Gastroesophageal sphincter (tissue), 4 donors: ENCODE measurements around a stretch of chr16.

- PRO-cap = bidirectional peak, plus-strand start at chr16:22374045, minus-strand start at chr16:22374028
- RAMPAGE, long total RNA, 4 experiments = no peak in any of the 4 experiments
Measured at GRCh38 chr16:22373633-22374224, 690 bp downstream of the CDR2 start.

GRCh38 chr16:22437775-22438246 lies 63.4 kb upstream of the CDR2 start:
- PRO-cap = no peak
- RAMPAGE, long total RNA, 4 experiments = no peak in any of the 4 experiments

- PRO-cap = no peak
- RAMPAGE, long total RNA, 4 experiments = start-site peak on the minus strand in 1 of 4 experiments, at chr16:22814779-22814802 at its widest, 17 reads per replicate
Measured at GRCh38 chr16:22814578-22815356, 805 bp downstream of the HS3ST2 start.

- PRO-cap = no peak
- RAMPAGE, long total RNA, 4 experiments = no peak in any of the 4 experiments
Measured at GRCh38 chr16:22838547-22838746, 24.5 kb downstream of the HS3ST2 start.

- PRO-cap = unidirectional peak, plus-strand start at chr16:23132447
- RAMPAGE, long total RNA, 4 experiments = no peak in any of the 4 experiments
Measured at GRCh38 chr16:23132298-23132618, 17.0 kb downstream of the USP31 start.

- PRO-cap = no peak
- RAMPAGE, long total RNA, 4 experiments = no peak in any of the 4 experiments
Measured at GRCh38 chr16:23139829-23140621, 9.2 kb downstream of the USP31 start.

DNA sequence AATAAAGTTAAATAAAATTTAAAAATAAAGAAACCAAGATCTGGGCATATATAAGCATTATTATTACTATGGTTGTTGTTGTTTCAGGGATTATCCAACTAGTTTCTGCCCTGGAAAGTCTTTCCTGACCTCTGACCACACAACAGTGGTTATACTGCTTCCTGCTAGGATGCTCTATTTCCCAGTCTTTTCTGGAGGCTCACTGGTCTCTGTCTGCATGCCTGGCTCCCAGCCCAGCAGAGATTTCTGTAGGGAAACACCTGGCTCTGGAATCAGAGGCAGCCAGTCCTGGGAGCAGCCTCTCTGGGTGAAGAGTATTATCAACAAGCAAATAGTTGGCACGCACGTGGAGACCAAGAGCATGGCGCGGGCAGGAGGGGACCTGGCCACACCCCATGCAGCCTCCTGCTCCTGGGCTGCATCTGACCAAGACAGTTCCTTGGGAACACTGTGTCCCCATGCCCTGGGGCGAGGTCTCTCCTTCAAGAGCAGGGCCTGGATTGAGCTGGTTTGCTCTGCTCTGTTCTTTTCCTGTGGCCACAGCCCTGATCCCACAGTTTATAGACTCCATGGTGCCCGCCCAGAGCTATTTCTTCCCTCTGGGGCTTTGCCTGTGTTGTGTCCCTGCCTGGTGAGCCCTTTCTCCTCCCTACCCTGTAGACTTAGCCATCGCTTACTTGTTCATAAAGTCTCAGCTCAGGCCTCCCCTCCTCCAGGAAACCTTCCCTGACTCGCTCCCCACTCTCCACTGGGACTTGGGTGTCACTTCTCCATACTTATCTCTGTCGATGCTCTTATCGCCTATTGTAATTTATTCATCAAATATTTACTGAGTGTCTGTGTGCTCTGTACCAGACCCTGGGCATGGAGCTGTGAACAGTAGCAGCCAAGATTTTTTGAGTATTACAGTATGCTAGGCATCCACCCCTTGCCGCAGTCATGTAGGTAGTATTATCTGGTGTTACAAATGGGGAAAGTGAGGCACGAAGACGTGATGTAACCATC lies 60.5 kb downstream of the SCNN1B start:
- PRO-cap = no peak
- RAMPAGE, long total RNA, 4 experiments = no peak in any of the 4 experiments

GRCh38 chr16:23420355-23421317 lies 32.4 kb downstream of the COG7 start:
- PRO-cap = no peak
- RAMPAGE, long total RNA, 4 experiments = no peak in any of the 4 experiments

- PRO-cap = no peak
- RAMPAGE, long total RNA, 4 experiments = no peak in any of the 4 experiments
Measured at GRCh38 chr16:23486353-23487035, 23.8 kb downstream of the GGA2 start.

GRCh38 chr16:23495424-23495816 lies 14.9 kb downstream of the GGA2 start:
- PRO-cap = no peak
- RAMPAGE, long total RNA, 4 experiments = no peak in any of the 4 experiments

GRCh38 chr16:23508509-23509567 lies 1.5 kb downstream of the GGA2 start:
- PRO-cap = unidirectional peak, plus-strand start at chr16:23508945
- RAMPAGE, long total RNA, 4 experiments = no peak in any of the 4 experiments

GRCh38 chr16:23669200-23669830 lies 9.4 kb upstream of the PLK1 start:
- PRO-cap = no peak
- RAMPAGE, long total RNA, 4 experiments = no peak in any of the 4 experiments

DNA sequence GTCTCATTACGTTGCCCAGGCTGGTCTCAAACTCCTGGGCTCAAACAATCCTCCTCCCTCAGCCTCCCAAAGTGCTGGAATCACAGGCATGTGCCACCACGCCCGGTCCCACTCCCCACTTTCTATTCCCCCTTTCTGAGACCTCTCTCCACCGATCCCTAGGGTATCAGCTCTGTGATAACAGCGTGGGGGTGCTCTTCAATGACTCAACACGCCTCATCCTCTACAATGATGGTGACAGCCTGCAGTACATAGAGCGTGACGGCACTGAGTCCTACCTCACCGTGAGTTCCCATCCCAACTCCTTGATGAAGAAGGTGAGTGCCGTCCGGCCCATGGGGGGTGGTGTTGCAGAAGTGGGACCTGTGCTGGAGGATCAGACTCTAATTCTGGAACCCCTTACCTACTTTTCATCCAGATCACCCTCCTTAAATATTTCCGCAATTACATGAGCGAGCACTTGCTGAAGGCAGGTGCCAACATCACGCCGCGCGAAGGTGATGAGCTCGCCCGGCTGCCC lies 10.4 kb downstream of the PLK1 start:
- PRO-cap = no peak
- RAMPAGE, long total RNA, 4 experiments = no peak in any of the 4 experiments

DNA sequence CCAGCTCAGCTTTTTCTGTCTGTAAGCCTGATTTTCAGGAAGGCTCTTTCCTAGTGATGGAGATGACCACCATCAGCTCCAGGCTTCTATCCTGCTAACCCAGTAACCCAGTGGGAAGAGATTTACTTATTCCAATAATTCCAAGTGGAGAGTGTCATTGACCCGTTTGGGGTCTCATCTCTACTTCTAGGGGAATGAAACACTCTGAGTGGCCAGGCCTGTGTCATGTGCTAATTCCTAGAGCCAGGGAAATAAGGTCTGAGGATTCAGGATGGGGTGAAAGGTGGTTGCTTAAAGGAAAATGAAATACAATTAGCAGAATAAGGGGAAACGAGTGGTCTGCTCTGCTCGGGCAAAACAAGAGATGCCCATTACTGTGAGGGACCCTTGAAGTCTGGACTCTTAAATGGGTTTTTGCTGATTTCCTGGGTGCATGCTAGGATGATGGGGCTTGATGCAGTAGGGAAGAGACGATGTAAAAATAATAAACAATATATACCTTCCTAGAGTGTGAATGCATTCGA lies 3.7 kb downstream of the CHP2 start:
- PRO-cap = no peak
- RAMPAGE, long total RNA, 4 experiments = no peak in any of the 4 experiments

DNA sequence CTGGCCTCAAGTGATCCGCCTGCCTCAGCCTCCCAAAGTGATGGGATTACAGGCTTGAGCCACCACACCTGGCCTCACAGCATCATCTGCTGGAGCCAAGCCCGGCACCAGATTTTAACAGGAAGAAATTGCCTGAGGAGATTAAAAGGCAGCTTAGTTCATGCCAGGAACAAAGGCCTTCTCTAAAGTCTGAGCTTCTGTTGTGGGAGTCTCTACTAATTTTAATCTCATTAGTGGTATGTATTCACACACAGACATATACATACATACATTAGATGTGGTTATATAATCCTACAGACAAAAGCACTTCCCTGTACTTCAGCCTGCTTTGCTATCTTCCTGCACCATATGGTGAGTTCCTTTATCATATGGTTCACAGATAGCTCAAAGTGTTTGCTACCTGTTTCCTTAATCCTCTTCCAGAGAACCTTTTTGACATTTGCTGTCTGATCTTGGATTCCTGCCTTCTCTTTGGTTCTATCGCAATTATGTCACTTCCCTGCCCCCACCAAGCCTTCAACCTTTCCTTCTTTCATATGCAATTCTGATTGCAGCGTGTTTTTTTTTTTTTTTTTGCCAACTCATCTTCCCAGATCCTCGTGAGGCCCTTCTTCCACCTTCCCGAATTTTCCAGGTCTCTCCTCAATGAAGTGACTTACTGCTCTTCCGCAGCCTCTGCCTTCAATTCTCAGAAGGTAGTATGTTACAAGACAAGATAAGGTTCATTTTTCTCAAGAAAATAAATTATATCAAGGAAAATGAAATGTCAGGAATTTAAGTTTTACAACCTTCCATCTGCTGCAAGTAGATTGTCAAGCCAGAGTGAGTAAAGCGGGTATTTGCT lies 120.4 kb upstream of the CACNG3 start:
- PRO-cap = no peak
- RAMPAGE, long total RNA, 4 experiments = no peak in any of the 4 experiments

DNA sequence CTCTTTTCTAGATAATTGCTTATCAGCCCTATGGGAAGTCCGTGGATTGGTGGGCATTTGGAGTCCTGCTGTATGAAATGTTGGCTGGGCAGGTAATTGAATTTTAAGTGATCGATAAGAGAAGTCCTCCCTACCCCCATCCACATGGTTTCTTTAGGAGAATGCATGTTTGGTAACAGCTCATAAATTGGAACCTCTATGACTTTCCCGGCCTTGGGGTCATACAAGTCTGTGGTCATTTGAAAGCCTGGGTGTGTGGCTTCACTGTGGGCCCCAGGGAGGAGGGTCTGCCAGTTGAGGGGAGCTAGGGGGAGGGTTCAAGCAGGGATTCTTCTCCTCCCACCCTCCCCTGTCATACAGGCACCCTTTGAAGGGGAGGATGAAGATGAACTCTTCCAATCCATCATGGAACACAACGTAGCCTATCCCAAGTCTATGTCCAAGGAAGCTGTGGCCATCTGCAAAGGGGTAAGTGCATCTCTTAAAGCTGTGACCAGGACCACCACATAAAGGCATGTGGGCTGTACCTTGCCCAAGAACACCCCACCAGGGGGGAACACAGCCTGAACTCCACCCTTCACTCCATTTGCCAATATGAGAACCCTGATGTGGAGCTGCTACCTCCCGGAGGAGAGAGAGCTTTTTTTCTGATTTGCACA lies 70.9 kb upstream of the CACNG3 start:
- PRO-cap = no peak
- RAMPAGE, long total RNA, 4 experiments = no peak in any of the 4 experiments

- PRO-cap = no peak
- RAMPAGE, long total RNA, 4 experiments = no peak in any of the 4 experiments
Measured at GRCh38 chr16:24218826-24219660, 37.1 kb upstream of the CACNG3 start.

- PRO-cap = no peak
- RAMPAGE, long total RNA, 4 experiments = no peak in any of the 4 experiments
Measured at GRCh38 chr16:24282069-24282268, 25.8 kb downstream of the CACNG3 start.

- PRO-cap = no peak
- RAMPAGE, long total RNA, 4 experiments = start-site peak on the plus strand in 1 of 4 experiments, at chr16:24568944-24568948 at its widest, 32 reads per replicate
Measured at GRCh38 chr16:24568701-24569112, 29.3 kb downstream of the RBBP6 start.

DNA sequence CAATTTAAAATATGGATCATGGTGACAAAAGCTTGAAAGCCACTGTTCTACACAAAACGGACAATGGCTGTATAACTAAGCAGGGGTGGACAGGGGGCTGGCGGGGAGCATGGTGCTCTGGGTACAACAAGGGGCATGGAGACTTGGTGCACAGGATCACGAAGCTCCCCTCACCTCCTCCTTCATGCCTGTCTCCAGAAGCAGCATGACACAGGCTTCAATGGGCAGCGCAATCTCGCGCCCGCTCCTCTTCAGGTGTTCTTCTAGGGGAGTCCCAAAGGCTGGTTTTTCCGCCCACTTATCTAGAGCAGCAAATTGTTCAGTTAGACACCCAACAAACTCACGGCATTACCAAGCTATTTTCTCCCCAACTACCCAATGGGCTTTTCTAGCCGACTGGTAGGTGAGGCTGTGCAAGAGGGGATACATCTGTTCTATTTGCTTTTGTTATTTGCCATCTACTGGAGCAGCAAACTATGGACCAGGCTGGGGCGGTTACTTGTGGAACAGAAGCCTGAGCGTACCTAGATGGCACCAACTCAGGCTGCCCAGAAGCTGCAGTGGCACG lies 60.7 kb downstream of the ARHGAP17 start:
- PRO-cap = no peak
- RAMPAGE, long total RNA, 4 experiments = no peak in any of the 4 experiments